ENCODE data around the genes AAR2 and RPRD1B.

- RRBS, result no CpG with 5 or more reads among the region's 7 CpGs
Measured at GRCh38 chr20:36153462-36153888, 1.1 kb upstream of the EPB41L1 start.

DNA sequence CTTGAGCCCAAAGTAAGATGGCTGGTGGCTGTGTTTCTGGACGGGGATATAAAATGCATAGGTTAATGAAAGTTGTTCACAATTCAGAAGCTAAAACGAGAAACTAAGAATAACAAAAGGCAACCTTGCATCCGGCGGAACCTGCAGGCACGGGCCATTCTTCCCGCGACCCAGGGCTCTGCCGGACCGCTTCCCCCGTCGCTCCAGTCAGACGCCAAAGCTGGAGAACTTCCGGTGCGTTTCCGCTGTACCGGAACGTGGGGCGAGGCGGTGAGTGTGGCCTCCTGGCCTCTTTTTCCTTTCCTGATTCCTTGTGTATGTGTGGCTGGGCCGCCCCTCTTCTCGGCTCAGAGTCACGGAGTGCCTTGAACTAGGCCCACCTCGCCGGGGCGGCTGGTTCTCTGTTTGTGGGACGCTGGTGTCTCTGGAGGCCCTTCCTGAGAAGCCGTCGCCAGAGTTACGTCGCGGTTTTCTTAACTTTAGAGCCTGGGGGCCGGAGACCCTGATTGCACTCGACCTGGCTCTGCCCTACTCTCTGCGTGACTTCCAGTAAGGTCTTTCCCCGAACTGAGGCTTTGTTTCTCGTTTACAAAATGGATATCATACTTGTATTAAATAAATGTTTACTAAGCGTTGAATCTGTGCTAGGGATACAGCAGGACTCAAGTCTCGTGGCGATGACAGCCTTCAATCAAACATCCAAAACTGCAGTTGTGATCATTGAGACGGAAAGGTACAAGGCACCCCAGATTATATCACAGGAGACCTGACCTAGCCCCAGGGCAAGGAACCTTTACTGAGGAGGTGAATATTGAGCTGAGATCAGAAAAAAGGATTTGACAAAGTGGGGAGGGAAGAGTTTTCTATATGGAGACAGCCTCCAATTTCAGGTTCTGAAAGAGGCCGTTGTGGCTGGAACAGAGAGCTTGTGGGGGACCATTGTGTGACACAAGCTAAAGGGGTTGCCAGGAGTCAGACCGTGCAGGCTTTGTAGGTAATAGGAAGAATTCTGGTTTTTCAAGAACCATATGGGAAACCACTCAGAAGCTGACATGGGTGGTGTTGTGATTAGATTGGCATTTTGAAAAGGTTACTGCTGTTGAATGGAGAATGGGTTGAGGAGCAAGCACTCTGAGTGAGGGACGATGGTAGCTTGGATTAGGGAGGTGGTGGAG is at the start of gene AAR2:
Gene AAR2, plus strand, starts transcription at position 245 of the 1,175 bp plus-strand sequence.
- RRBS, result under 1% methylated on average over 18 of the region's 43 CpGs

- RRBS, result 95% methylated on average over 3 of the region's 50 CpGs
Measured at GRCh38 chr20:36498468-36499856, 42.4 kb upstream of the MYL9 start.

DNA sequence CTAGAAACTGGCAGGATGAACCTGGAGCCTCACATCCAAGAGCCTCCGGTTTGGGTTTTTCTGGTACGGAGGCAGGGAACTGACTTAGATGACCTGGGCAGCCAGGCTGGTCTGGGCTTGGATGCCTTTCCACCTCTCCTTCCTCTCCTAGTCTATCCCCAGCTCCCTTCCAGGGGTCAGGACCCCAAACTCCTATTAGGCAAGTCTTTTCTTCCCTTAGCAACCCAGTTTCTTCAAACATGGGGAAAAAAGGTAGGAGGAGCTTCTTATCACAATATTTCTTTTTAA is 2.8 kb upstream of the TGIF2 start:
- RRBS, result no CpG with 5 or more reads among the region's 2 CpGs

GRCh38 chr20:36606448-36607272 is 1.1 kb downstream of the RAB5IF start:
- RRBS, result no CpG with 5 or more reads among the region's 18 CpGs

DNA sequence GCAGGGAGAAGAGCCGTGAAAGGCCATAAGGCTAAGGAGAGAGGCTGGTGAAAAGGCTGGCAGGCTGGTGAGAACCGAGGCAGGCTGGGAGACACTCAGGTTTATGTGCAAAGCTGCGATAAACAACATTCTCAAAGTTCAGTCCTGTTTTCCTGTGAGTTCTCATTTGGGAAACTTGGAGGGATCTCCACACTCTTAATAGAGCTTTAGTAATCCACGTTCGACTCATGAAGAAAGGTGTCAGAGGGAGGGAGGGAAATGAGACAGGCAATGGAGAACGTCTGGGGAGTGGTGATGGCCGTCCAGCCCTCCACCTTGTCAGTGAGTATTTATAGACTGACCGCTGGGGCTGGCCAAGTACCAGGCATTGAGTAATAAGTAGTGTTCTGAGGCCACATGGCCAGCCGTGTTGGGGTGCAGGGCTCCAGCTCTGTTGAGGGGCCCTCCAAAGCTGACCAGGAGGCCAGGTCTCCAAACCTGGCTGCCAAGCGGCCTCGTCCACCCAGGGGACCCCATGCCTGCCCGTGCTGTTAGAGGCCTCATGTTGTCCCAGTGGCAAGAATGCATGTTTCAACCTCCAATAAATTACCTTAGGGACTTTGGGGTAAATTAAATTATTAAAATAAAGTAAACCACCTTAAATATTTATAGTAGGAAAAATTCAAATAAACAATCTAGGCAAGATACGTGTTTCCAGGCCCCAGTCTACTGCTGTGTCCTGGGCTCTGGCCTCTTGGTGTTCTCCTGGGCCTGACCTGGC is 11.4 kb upstream of the DSN1 start:
- RRBS, result no CpG with 5 or more reads among the region's 13 CpGs

DNA sequence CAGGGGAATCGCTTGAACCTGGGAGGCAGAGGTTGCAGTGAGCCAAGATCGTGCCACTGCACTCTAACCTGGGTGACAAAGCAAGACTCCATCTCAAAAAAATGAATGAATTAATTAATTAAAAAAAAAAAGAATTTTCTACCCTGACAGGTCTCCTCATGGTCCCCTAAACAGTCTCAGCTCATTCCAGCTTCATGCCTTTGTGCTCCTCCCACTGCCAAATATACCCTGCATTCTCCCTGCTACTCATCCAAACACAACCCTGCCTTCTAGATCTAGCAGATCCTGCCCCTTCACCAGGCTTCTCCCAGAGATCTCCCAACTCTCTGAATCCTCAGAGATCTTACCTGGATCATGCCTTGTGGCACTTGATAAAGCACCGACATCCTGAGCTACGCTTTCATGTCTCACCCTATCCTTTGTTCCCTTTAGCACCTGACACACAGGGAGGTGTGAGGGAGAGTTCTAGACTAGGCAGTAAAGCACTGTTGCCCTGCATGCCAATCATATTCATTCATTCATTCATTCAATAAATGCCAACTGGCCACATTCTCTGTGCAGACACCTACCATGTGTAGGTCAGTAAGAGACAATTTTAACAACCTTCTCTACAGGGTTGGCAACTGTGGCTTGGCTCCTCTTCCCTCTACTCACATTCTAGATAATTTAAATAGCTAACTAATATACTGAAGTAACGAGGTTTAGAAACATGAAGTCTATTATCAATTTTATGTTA is 21.0 kb downstream of the TLDC2 start:
- RRBS, result no CpG with 5 or more reads among the region's 5 CpGs

GRCh38 chr20:36951988-36952320 is 446 bp upstream of the SAMHD1 start:
- RRBS, result 2% methylated on average over 6 of the region's 7 CpGs

GRCh38 chr20:37094979-37095423 is 796 bp downstream of the RBL1 start:
- RRBS, result no CpG with 5 or more reads among the region's 13 CpGs

GRCh38 chr20:37333643-37334248 is 12.2 kb upstream of the SRC start:
- RRBS, result no CpG with 5 or more reads among the region's 16 CpGs

GRCh38 chr20:37396137-37397055 is 50.5 kb downstream of the SRC start:
- RRBS, result no CpG with 5 or more reads among the region's 34 CpGs

- RRBS, result no CpG with 5 or more reads among the region's 7 CpGs
Measured at GRCh38 chr20:37405132-37405530, 59.2 kb downstream of the SRC start.

GRCh38 chr20:37510453-37511659 is 10.2 kb upstream of the NNAT start:
- RRBS, result no CpG with 5 or more reads among the region's 7 CpGs

DNA sequence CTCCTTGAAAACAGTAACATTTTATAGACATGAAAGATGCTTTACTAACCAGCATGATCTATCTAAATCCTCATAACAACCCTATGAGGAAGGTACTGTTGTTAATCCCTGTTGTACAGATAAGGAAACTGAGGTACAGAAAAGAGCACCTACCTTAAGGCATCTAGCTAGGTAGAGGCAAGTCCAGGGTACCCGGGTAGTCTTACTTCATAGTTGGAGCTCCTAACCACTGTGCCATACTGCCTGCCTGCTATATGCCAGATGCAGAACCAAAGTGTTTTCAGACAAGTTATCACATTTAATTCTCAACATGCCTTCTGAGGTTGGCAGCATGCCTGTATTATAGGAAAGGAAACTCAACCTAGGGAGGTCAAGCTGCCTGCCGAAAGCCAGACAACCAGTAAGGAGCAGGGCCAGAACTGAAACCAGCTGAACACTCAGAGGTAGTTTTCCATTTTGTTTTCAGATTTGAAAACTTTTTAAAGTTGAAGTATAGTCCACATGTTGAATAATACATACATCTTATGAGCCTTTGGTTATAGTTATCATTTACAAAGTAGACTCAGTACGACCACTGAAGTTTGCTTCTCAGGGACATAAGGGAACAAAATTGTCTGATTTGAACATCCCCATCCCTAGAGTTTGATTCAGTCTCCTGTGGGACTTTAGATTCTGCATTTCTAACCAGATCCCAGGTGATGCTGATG is 5.4 kb downstream of the CTNNBL1 start:
- RRBS, result no CpG with 5 or more reads among the region's 3 CpGs

- RRBS, result no CpG with 5 or more reads among the region's 15 CpGs
Measured at GRCh38 chr20:37983965-37984644, 49.2 kb downstream of the TTI1 start.

GRCh38 chr20:37985936-37986448 is 47.3 kb downstream of the TTI1 start:
- RRBS, result no CpG with 5 or more reads among the region's 11 CpGs

DNA sequence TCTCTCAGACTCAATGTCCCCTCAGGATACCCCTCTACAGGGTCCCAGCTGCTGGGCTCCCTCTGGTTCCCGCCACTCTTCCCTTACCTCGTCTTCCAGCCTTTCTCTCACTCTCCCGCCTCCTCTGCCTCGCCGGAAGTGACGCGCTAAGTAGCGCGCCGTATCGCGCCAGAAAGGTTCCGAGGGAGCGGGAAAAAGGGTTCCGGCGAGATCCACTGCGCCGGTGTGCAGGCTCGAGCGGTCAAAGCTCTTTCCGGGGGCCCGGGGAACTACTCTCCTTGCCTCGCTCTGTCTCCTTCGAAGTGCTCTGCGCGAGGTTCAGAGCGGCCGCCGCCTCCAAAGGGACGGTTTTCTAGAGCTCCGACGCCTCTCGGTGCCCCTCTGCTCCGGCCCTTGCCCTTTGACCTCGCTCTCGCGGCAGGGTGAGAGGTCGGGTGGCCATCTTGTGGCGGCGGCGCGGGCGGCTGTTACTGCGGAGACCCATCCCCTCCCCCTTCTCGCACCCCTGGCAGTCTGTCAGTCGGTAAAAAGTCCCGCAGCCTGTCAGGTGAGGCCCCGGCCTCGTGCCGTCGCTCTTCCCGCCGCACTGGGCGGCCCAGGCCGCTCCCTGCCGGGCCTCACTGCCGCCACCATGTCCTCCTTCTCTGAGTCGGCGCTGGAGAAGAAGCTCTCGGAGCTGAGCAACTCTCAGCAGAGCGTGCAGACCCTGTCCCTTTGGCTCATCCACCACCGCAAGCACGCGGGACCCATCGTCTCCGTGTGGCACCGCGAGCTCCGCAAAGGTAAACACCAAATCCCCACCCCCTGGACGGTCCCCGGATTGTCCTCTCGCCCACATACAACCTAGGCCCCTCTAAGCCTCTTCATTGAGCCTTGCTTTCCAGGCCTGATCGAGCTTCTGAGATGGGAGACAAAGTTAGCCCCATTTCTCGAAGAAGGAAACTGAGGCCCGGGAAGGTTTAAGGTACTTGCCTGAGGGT is at the start of gene RPRD1B:
Gene RPRD1B, plus strand, starts transcription at position 430 of the 980 bp plus-strand sequence.
- RRBS, result 2% methylated on average over 24 of the region's 75 CpGs

DNA sequence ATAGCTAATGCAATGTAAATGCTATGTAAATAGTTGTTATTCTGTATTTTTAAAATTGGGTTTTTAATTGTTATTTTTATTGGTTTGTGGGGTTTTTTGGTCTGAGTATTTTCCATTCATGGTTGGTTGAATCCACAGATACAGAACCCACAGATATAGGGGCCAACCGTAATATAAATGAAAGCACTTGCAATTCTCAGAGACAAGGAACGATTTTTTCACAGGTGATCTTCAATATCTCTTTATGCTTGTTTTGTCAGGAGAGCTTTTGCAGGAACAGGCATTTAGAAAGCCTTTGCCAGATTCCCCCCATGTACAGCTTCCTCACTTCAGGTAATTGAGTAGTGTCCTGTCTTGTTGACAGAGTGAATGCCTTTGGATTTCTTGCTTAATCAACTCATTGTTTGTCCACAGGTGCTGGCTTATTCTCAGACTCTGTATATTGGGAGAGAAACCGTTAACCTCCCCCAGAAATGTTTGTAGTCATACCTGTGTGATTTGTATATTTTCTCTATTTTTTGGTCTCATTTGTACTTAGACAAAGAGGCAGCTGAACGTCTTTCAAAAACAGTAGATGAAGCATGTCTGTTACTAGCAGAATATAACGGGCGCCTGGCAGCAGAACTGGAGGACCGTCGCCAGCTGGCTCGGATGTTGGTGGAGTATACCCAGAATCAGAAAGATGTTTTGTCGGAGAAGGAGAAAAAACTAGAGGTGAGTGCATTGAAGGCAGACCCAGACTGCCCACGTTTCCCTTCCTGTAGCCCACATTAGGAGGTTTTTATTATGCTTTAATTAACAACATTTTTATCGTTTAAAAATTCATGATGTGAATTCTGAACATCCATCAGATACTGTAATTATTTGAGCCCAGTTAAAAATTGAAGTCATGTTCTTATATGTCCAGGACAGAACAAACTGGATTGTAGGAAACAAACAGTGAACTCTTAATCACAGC is 32.3 kb downstream of the RPRD1B start:
- RRBS, result no CpG with 5 or more reads among the region's 12 CpGs

DNA sequence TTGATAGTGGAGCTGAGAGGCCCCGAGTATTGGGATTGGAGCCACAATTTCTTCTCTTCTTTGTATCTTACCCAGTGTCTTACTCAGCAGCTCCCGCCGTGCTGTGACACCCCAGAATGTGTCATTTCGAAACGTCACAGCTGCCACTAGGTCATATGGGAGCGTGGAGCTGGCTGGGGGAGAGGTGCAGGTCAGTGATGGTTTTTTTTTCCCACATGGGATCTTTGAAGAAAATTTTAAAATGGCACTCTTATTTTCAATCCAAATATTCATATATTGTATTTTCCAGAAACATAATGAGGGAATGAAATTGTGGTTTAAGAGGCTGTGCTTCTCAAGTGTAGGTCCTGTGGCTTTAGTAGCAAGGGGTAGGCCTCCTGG is 50.2 kb downstream of the RPRD1B start:
- RRBS, result no CpG with 5 or more reads among the region's 6 CpGs

DNA sequence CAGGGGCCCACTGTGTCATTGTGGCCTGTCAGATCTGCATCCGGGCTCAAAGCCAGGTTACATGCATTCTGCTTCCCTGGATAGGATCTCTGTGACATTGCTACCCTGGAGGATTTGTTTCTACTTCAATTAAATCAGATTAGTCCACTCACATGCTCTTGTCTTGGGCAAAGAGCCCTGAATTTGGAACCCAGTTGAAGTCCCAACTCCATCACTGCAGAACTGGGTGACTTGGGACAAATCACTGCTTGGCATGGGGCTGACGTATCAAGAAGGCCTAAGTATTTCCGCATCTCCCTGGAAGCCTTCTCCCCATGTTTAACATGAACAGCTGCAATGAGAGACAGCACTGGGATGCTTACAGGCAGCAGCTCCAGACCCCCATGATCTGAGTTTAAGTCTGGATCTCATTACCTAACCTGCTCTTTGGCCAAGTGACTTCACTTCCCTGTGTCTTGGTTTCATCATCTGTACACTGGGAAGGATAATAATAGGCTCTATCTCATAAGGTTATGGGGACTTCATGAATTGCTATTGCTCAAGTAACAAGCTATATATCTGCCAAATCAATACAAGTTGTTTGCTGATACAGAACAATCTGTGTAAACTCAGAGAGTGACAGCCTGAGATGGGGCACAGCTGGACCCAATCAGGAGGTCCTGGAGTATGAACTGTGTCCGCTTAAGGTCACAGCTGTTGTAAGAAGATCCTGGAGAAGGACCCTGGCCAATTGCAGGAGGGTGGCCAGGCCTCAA is 56.1 kb downstream of the TGM2 start:
- RRBS, result no CpG with 5 or more reads among the region's 4 CpGs

Measured in PFSK-1 (cell line).